Glomerular endothelial cell (primary cell): Measurements from ENCODE around the genes ZNF23, PHLPP2, HPR and TXNL4B.

- RAMPAGE, long total RNA: no peak
Observed at GRCh38 chr16:70689408-70690022, 3.7 kb upstream of the MTSS2 start.

DNA sequence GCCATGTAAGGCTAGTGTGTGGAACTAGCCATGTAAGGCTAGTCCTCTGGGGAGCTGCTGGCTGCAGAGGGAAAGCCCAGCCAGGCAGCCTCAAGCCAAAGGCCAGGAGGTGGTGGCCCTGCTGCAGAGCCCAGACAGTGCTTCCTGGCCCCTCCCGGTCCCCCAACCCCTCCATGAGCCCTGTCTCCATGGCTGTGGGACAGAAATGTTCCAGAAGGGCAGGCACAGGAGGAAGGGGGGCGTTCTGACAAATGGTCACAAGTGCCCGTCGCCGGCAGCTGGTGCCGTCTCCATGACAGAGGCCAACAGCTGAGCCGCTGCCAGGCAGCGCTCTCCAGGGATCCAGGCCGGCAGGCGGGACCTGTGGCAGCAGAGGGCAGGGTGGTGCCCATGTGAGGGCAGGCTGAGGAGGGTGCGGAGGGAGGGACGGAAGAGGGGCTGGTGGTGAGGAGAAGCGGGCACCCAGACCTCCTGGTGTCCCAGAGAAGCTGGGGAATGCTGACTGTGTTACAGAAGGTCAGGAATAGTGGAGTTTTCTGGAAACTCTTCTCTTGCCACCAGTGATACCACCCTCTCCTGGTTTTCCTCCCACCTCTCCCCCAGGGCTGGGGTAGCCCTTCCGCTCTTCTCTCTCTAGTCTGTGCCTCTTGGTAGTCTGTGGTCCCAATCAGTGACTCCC, 14.8 kb upstream of the MTSS2 start:
- RAMPAGE, long total RNA: no peak

DNA sequence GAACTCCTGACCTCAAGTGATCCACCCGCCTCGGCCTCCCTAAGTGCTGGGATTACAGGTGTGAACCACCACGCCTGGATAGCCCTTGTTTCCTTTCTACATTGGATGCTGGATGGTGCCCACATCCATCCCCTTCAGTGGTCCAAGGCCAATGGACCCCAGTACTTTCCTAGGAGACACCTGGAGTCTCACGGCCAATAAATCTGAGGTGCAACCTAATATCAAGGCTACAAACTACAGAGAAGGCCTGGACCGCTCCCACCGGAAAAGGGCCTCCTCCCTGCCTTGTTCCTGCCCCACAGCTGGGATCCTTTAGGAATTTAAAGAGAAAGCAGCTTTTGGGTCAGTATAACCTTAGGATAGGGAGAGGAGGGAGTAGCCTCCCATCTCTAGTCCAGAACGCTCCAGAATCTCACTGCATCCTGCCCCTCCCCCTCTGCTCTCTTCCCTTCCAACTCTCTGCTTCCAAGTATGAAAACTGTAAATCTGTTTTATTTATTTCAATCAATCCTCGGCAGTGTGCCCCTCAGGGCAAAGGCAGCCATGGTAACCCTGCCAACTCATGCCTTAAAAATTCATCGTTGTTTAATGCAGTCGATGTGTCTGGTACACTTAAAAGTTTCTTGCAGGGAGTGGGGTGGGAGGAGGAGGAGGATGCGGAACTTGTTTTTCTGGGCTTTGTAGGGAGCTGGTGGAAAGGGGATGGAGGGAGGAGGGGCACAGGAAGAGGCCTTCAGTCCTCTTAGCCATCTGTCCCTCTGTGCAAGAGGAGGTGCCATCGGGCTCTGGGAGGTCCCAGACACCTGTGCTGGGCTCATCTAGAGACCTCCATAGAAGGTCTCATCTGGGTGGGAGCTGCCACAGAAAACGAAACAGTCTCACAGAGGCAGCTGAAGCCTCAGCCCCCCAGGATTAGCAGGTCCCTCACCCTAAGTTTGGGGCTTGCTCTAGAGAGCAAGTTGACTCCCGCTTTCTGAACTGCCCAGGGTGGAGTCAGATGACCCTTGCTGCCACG, 21.2 kb upstream of the MTSS2 start:
- RAMPAGE, long total RNA: no peak

DNA sequence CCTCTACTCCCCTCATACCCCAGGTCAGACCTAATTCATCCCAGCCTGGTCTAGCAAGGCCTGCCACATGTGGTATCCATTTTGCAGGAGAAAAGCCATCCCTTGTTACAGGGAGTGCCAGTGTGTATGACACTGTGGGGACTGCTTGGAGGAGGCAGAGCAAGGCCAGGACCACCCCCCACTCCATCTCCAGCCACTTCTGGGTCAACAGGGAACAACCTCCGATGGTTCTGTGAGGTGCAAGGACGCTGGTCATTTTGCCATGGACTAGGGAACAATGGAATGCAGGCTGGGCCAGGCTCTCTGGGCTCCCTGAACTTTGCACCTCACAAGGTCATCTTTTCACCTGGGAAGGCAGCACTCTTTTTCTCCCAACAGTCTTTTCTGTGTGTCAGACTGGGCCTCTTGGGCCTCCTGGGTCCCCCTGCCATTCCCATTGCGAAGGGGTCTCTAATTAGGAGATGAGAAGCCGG, 38.3 kb upstream of the MTSS2 start:
- RAMPAGE, long total RNA: no peak

DNA sequence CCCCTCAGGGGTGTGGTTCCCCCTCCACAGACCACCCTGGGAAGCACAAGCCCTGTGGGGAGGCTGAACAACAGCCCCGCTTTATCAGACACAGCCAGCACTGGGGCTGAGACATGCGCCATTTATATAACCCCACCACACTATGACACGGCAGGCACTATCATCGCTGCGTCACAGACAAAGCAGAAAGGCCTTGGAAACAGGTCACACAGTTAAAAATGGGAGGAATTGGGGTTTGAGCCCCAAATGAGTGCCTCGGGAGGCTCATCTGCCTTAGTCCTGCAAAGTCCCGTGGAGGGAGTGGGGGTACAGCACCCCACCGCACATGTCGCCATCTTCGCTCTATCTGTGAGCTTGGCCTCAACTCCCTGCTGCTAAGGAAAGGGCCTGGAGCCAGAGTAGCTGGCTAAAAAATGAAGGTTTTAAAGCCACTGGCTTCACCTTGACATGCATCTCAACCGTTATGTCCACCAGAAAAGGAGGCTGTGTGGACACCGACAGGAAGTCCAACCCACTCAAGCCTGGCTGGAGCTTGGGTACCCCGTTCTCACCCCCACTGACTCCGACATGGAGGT, 40.6 kb upstream of the MTSS2 start:
- RAMPAGE, long total RNA: no peak

GRCh38 chr16:70736740-70737301, 51.0 kb upstream of the MTSS2 start:
- RAMPAGE, long total RNA: no peak

DNA sequence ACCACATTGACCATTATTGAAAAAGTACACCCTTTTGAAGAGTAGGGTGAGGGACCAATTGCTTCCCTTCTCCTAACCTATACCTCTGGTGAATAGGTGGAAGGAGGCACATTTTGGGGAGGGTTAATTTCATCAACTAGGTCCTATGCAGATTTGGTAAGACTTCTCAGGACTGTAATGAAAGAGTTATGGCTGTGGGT, 4.0 kb upstream of the VAC14 start:
- RAMPAGE, long total RNA: no peak

DNA sequence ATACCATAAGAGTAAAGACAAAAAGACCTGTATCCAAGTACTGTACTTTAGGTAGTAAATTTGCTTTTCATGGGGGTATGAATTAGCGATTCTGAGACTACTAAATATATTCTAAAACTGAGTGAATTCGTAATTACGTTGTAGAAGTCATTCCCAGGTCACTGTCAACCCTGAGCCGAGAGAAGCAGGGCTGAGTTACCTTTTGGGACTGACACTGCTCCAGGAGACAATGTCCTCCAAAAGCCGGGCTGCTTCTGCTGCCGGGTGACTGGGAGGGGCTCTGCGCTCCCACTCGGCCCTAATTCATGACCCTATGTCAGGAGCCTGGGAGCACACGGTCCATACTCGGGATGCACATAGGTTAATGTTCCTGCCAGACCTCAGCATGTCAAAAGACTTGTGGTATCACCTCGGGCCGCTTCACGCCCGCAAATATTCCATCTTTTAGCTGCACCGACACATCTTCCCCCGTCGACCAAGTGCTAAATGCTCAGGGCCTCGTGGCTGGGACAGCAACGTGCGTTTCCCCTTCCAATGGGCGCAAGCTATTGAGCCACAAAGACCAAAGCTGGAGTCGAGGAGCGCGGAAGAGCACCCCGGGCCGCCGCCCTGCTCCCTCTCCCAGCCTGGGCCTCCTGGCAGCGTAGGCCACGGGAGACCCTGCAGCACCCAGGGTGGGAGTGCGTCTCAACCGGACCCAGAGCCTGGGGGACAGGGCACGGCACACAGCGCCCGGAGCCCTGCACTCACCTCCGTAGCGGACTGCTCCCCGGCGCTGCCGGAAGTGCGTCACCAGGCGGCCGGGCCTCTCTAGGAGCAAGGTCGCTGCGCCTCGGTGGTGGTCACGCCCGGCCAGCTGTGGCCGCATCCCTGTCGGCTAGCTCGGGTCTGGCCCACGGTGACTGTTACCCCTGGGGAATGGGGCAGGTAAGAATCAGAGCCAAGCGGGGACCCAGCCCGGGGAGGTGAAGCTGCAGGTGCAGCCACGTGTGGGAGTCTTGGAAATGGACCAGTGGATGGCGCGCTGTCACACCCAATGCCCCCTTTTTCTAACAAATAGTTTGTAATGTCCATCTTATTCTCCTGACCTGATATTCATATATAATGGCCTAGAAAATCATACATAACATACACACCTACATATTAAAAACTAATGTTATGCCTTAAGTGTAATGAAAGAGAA, at the start of gene ZNF23:
Gene ZNF23 (minus strand): TSS at position 788 of the 1,183 bp plus-strand sequence.
- RAMPAGE, long total RNA: no peak

DNA sequence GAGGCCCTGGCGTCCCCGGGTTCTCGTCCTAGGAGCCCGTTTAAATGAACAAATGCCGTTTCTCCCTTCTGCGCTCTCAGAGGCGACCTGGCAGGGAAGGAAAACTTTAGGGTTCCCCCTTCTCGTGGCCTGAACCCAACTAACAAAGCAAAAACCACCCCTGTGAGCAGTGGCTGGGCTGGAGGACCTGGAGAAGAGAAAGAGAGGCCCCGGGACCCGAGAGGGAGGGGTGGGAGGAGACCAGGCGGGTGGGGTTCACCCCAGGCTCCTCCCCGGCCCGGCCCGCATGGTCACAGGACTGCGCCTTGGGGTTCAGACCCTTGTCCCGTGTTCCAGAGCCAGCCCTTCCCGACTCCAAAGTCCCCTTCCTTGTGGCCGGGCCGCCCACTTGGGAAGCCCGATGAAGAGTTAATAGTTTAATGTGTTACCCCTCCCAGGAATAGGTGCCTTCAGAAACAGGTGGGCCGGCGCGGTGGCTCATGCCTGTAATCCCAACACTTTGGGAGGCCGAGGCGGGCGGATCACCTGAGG, 841 bp downstream of the MARVELD3 start:
- RAMPAGE, long total RNA: no peak

- RAMPAGE, long total RNA: no peak
Observed at GRCh38 chr16:71687699-71688182, 36.8 kb downstream of the PHLPP2 start.

- RAMPAGE, long total RNA: no peak
Observed at GRCh38 chr16:71724674-71725136, at the start of gene PHLPP2. Gene PHLPP2 (minus strand): TSS chr16:71724701.

- RAMPAGE, long total RNA: no peak
Observed at GRCh38 chr16:71731585-71731967, 7.1 kb upstream of the PHLPP2 start.

DNA sequence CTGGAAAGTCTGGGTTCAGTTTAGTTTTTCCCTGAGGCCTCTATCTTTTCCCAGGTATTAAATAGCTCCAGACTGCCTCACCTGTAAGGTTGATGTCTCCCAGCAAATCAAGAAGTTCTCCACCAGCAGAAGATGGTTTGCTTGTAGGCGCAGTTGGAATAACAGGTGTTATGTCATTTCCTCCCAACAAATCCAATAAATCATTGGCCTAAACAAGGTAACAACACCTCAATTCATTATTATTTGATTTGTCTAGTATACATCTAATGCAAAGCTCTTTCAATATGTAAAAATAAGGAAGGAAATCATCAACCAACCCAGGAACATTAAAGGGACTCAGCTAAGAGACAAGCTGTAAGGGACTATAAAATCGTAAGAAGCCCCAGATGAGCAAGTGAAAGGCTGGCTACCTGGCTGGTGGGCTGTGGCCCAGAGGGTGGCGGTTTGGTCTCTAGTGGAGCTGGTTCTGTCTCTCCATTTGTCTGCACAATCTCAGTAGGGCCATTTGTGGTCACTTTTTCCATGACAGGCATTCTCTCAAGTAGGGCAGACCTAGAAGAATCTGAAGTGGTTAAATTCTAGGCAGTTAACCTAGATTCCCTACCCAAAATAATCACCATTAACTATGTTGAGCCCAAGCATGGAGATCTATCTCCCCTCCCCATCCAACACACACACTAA, 20.7 kb upstream of the PHLPP2 start:
- RAMPAGE, long total RNA: no peak

DNA sequence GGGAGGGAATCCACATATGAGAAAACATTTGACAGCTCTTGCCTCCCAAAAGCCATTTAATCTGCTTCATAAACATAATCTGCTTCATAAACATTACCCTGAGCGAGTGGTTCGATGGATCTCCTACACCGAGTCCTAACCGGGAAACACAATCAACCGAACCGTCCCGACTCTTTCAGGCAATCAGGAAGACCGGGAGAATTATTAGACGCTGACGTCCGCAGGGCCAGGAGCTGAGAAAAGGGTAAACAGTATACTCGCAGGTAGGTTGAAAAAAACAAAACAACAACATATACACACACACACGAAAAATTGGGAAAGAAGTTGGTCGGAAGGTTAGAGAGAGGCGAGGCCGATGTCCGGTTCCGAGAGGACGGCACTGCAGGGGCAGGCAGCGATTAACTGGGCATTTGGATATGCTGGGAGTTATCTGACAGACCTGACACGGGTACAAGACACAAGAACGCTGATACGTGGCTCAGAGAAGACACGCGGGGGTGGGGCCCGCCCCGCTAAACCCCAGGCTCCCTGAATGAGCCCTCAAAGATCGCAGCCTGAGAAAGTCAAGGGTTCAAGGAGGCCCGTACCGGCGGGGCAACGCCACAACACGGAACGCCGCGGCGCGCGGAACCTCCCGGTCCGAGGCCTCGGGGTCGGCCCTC, 585 bp downstream of the AP1G1 start:
- RAMPAGE, long total RNA: no peak

GRCh38 chr16:71999534-72000105, 582 bp downstream of the PKD1L3 start:
- RAMPAGE, long total RNA: no peak

- RAMPAGE, long total RNA: no peak
Observed at GRCh38 chr16:72063212-72063615, at the start of gene HPR. Gene HPR (plus strand): TSS chr16:72063226.

DNA sequence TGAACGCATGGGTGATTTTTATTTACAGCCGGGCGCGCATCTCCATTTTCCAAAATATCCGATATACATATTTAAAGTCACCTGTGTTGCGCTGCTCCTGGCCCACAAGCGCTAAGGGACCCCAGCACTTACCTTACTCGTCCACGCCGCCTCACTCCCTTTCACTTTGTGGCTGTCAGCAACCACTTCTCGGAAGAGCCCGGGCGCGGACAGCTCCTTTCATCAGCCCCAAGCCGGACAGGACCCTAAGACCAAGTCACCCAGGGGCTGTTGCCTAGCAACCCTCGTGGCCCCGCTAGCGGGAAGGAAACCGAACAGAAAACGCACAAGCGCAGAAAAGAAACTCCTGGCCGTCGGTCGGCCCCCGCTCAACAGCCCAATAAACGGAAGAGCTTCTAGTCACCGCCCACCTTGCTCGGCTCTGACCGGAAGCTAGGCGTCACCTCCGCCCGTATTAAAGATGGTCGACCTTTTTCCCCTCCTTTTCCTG, at the start of gene TXNL4B:
Gene TXNL4B (minus strand): TSS at position 386 of the 490 bp plus-strand sequence.
- RAMPAGE, long total RNA: no peak

DNA sequence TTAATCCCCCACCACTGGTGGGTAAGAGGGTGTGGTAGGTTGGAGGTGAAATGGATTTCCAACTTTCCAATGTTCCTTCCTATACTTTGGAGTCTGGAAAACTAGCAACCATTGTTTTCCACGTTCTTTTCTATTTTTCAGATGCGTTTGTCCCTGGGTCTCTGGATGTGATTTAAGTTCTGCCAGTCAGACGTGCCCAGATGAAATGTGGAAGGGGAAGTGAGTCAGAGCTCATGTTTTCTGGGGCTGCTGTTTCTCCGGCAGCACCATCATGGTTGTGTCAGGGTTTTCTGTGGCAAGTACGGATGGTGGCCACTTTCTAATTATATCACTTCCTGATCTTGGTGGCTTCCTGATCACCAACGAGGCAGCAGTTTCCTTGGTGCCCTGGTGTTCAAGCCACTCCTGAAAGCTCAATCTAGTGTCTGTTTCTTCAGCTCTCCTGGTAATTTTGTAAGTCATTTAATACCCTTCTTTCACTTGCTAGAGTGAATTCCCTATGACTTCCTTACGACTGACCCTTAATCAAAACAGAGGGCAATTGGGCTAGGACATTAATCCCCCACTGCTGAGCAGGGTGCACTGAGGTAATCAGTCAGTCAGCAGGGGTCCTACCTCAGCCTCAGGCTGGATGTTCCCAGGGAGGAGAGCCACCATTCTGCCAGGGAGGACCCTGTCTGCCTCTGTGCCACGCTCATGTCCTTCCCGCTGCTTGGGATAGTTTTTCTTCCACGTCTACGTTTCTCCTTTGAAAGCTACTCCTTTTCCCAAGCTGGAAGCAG, 31.6 kb upstream of the PMFBP1 start:
- RAMPAGE, long total RNA: no peak

- RAMPAGE, long total RNA: no peak
Observed at GRCh38 chr16:72784354-72785652, 263.1 kb downstream of the ZFHX3 start.

GRCh38 chr16:72786550-72787387, 261.2 kb downstream of the ZFHX3 start:
- RAMPAGE, long total RNA: no peak